ENCODE data around the genes TSTD3, PRDM13, ASCC3, GRIK2 and POPDC3.

DNA sequence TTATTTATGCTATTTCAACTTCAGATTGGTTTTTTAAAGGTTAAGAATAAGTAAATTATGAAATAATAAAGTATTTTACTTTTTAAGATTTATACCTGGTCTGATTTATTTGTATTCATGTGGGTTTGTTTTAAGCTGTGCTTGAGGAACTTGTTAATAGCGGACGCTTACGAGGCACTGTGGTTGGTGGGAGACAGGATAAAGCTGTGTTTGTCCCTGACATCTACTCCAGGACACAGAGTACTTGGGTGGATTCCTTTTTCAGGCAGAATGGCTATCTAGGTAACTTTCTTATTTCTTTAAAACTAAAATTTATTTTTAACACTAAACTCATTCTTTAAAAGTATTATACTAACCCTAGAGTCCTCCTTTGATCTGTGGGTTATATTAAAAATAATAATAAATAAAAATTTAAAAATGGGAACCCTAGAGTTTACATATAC lies 14.5 kb downstream of the UFL1 start:
- RRBS, result no CpG with 5 or more reads among the region's 3 CpGs

GRCh38 chr6:97978782-97979218 lies 695.8 kb upstream of the MMS22L start:
- RRBS, result no CpG with 5 or more reads among the region's 17 CpGs

GRCh38 chr6:98823816-98825135 lies 10.1 kb upstream of the POU3F2 start:
- RRBS, result no CpG with 5 or more reads among the region's 72 CpGs

DNA sequence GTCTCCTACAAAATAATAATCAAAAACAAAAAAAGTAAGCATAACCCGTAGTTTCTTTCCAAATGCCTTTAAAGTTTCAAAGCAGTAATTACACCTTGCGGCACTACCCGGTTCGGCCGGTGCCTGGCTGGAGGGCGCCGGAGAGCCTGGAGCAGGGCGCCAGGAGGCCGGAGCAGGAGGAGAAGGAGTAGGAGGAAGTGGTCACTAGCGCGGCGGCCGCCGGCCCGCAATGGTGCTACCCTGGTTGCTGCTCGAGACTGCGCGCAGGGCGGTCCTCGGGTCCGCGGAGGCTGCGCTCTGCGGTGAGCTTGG lies at the start of gene TSTD3:
TSS of gene TSTD3 (plus strand) at position 204 of the 312 bp plus-strand sequence.
- RRBS, result 5% methylated on average over 6 of the region's 24 CpGs

GRCh38 chr6:99550132-99550752 lies 18.2 kb downstream of the CCNC start:
- RRBS, result no CpG with 5 or more reads among the region's 3 CpGs

DNA sequence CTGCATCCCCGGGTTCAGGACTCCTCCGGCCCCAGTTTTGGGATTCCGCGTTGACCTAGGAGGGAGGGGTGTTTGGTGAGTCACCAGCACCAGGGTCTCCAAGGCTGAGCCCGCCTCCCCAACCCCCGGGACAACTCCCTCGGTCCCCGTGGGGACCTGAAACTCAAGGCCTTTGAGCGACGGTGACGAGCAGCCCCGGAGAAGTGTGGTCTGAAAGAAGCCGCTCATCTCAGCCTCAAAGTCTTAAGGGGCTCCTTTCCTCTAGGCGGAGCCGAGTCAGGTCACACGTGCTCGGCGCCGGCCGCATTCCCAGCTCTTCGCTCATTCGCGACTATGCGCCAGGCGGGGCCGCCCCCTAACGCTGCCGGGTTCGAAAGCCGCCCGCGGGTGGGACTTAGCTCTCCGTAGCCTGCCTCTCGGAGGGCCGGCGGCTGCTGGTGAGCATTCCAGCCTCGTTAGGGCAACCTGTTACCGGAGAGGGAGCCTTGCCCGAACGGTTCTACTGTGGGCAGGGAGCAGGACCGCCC lies 3.1 kb upstream of the PRDM13 start:
- RRBS, result 8% methylated on average over 34 of the region's 41 CpGs

GRCh38 chr6:99606831-99607326 lies at the start of gene PRDM13:
Gene PRDM13, plus strand, starts transcription at chr6:99606833.
- RRBS, result 13% methylated on average over 5 of the region's 43 CpGs

- RRBS, result no CpG with 5 or more reads among the region's 23 CpGs
Observed at GRCh38 chr6:100454158-100454727, 10.5 kb downstream of the SIM1 start.

DNA sequence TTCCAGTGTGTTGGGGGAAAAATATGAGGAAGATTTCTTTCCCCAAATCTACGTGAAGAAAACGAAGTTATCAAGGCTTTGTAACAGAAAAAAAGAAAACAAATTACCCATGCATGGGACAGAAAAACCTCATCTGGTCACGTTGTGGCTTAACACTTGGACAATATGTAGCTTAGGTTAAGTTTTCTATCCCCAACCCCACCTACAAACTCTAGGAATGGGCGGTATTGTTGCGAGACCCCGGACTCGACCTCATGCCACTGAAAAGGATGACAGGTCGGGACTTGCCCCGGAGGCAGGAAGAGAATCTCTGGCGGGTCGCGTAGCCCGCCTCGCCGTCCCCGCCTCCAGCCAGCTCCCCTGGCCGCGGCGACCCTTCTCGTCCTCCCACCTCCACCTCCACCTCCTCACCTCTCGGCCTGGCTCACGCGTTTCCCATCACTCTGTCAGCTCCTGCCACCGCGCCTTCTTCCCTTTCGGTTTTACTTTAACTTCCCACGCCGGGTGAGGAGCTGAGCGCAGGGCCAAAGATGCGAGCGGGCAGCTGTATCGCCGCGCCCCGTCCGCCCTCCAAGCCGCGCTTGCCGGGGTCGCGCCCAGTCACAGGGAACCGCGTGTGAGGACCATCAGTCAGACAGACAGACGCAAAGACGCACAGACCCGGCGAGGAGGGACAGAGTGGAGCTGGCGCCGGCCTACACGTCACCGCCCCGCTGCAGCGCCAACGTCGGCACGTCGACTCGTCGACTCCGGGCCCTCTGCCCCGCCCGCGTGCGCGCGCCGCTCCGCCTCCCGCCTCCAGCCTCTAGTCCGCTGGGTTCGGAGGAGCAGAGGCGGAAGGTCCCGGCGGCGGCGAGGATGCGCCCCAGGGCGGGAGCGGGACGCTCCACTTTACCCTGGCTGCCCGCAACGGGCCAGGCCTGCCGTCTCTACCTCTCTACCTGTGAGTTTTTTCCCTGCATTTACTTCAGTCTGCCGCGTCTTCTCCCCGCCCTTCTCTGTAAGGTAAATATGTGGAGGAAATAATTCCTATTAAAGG lies at the start of gene ASCC3:
TSS of gene ASCC3 (minus strand) at position 680 of the 1,039 bp plus-strand sequence.
- RRBS, result 3% methylated on average over 42 of the region's 86 CpGs

- RRBS, result 4% methylated on average over 14 of the region's 70 CpGs
Observed at GRCh38 chr6:101393537-101394485, at the start of gene GRIK2. Gene GRIK2, plus strand, starts transcription at chr6:101393708.

DNA sequence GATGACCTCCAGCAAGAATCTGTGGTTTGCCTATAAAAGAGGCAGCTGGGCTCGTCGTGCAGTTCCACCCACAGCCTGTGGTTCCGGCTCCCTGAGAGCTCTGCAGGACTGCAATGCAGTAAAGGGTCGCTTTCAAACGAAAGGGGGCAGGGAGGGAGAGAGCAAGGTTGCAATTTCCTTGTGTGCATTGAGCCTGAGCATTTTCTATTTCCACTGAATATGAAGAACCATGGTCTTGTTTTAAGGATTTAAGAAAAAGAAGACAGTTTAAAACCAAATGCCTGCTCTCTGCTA lies 236.6 kb downstream of the HACE1 start:
- RRBS, result no CpG with 5 or more reads among the region's 5 CpGs

DNA sequence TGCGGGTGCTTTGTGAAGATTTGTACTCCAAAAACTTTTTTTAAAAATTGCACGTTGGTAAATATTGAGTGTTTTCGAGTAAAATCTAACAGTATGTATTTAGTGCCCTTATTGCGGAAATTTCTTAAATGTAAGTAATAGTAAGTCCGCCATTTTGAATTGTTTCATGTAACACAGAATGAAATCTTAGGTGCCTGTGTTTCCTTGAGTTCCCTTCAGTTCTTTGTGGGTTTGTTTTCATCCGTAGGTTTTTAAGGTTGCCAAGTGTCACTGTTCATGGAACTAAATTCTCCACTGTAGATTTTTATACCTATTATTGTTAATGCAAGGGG lies 15.1 kb upstream of the LIN28B start:
- RRBS, result no CpG with 5 or more reads among the region's 6 CpGs

- RRBS, result no CpG with 5 or more reads among the region's 22 CpGs
Observed at GRCh38 chr6:104957828-104958598, 1.1 kb downstream of the LIN28B start.

GRCh38 chr6:105097252-105097792 lies 39.6 kb downstream of the BVES start:
- RRBS, result no CpG with 5 or more reads among the region's 9 CpGs

GRCh38 chr6:105137423-105137928 lies 519 bp upstream of the BVES start:
- RRBS, result no CpG with 5 or more reads among the region's 34 CpGs

DNA sequence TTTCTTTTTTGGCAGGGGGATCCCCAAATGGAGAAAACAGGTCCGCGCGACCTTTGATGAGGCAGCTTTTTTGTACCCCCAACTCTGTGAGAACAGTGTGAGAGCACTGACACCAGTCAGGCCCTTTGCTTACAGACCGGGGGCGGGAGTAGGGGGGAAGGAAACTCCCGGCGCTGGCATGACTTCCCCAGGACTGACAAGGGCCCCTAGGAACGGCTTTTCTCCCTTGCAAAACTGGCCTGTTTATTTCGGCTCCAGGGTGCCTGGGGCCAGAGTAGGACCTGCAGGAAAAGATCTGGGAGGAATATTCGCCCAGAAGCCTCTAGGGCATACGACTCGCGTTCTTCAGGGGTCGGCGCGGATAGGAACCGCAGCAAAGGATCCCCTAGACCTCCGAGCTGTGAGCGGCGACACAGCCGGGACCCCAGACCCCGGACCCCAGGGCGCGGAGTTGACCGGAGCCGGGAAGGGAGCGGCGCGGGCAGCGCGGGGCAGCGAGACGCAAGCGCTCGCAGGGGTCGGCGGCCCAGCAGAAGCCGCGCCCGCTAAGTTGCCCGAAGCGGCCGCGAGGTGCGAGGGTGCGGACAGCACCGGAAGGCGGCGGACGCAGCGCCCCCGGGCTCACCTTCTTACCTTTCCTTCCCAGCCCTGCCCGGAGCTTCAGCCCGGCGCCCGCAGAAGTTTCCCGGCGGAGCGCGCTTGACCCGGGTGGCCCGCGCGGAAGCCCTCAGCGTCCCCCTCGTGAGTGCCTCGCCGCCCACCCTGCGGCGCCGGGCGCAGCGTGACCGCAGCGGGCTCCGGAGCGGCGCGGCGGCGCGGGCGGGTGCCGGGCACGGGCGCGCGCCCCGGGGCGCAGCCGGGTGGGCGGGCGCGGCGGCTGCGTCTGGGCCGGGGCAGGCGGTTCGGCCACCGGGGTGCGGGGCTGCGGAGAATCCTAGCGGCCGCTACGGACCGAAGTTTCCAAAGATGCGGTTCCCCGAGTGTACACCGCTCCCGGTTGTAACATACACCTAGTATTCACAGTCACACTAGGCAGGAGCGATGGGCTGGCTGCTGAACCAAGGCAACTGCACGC lies at the start of gene POPDC3:
TSS of gene POPDC3 (minus strand) at position 815 of the 1,075 bp plus-strand sequence.
- RRBS, result 4% methylated on average over 21 of the region's 112 CpGs

GRCh38 chr6:105199749-105200182 lies 20.0 kb upstream of the POPDC3 start:
- RRBS, result no CpG with 5 or more reads among the region's 7 CpGs

DNA sequence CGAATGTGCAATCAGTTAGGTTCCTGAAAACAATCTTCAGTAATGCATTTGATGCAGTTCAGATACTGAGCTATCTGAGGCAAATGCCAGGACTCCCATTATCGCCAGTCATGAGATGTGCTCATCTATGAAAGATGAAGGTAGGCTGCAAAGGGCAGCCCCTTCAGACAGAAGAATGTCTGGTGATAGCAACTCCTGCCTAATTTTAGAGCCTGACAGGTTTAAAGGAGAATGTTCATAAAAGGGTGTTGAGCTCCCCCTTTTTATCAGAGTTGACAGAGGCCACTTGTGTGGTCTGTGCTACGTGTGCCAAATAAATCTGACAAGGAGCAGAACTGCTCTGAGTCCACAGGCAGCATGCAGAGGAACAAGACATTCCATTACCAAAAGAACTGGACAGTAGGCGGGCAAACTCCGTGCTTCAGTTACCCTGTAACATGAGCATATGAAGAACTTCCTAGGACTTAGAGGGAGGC lies 101.8 kb downstream of the PREP start:
- RRBS, result no CpG with 5 or more reads among the region's 5 CpGs

GRCh38 chr6:105373250-105373681 lies 29.6 kb downstream of the PREP start:
- RRBS, result no CpG with 5 or more reads among the region's 5 CpGs

Measured in islet of Langerhans (tissue), 1 donor.